Myometrial cell (primary cell): ENCODE measurements around a stretch of chr1.

DNA sequence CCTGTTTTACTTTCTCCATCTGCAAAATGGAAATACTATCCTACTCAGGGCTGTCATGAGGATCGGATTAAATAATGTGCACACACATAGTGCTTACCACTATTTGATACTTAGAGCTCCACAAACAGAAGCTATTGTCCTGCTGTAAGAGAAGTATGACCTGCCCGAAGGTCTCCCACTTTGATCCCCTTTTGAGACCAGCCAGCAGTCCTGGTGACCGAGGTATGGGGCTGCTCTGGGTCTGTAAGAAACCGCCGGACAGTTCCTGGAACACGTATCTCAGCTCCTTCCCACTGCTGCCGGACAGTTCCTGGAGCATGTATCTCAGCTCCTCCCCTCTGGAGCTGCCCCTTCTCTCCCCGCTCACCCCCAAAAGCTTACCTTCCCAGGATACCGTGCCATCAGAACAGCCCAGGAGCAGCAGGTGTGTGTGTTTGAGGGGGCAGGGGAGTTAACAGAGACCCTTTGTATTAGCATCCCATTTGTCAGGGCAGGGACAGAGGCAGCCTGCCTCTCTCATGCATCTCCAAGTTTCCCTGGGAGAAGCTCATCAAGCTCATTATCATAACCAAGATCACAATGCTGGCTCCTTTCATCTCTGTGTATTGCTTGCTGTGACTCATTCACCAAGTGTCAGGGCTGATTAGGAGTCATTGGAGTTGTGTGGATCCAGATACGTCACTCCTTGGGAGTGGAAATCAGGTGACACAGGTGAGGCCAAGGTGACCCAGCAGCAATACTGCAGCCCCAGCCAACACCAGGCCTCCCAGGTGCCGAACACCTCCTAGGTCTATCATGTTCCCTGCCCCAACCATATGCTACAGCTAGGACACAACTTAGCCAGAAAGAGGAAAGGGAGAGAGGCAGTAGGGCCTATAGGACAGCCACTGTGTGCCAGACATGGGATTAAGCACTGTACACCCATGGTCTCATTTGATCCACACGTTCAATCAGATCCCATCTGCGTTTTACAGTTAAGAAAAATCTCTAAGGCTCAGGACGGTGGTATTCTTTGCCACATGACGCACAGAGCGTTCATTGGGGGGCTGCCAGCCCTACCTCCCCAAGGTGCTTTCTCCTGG is 25.3 kb downstream of the OPTC start:
- RAMPAGE, long total RNA, result no peak

- RAMPAGE, long total RNA, result no peak
These were observed 2.1 kb downstream of the ATP2B4 start for GRCh38 chr1:203628628-203629210.

DNA sequence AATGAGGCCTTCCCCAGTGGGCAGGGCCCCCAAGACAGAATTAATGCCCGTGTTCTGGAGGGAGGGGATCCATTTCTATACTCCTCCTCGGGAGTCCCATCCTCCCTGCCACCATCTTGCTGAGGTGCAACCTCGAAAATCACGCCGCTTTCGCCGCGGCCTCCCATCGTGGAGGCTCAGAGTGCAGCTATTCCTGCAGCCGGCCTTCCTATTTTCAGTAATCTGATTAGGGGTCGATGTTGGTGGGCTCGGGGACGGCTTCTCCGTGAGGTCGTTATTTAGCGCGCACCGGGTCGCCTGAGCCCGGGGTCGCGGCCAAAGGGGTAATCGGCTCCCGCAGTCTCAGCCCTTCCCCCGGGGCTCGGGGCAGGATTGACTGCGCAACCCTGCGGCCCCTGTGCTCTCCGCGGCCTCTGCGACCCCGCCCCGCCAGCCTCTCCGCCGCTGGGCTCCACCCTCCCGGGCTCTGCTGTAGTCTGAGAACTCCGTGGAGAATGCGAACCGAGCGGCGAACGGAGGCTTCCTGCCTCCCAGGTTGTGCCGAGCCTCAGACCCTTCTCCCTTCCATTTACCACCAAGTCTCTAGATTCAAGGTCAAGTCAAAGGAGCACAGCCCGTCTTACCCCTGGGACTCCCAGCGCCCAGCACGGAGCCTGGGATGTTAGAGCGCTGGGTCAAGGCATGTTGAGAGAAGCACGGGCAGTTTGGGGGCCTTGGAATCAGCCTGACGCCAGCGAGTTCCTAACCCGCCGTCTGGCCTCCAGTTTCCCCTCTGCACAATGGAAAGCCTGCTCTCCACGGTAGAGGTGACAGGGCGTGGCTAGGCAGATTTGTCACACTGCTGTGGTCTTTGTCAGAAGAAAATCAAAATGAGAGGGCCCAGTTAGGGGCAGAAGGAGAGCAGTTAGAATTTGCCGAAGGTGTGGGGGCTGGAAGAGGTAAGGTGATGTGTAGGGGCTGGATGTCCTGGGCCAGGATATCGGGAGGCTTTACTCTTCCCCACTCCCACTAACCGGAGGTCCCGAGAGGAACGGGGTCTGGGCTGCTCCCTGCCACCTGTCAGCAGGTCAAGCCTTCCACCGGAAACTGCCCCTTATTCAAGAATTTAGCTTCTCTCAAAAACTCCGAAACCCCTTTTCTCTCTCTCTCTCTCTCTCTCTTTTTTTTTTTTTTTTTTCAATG is 3.0 kb downstream of the ATP2B4 start:
- RAMPAGE, long total RNA, result no peak

GRCh38 chr1:203636309-203636912 is 9.8 kb downstream of the ATP2B4 start:
- RAMPAGE, long total RNA, result no peak

DNA sequence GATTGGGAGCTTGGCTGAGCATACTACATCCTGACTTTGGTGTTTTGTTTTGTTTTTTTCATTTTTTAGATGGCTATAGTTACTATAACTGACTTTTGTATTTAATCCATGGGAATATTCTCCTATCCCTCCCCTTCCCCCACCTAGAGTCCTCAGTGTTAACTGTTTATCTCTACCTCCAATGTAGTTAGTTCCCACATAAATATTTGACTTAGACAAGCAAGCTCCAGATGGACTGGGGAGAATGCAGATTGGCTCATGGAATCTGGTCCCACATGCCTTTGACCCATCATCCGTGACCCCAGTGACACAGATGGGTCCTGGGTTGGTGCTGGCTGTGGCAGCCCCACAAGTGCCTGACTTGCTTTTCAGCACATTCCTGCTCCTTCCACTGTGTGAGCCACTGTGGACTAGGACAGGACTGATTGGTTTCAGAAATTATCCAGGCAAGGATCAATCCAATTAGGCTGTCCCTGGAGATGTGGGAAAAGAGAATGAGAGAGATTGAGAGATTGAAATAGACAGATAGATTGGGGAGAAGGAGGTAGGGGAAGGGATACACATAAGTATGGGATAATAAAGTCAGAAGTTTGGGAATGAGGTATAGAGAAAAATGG is 41.8 kb downstream of the ATP2B4 start:
- RAMPAGE, long total RNA, result no peak

DNA sequence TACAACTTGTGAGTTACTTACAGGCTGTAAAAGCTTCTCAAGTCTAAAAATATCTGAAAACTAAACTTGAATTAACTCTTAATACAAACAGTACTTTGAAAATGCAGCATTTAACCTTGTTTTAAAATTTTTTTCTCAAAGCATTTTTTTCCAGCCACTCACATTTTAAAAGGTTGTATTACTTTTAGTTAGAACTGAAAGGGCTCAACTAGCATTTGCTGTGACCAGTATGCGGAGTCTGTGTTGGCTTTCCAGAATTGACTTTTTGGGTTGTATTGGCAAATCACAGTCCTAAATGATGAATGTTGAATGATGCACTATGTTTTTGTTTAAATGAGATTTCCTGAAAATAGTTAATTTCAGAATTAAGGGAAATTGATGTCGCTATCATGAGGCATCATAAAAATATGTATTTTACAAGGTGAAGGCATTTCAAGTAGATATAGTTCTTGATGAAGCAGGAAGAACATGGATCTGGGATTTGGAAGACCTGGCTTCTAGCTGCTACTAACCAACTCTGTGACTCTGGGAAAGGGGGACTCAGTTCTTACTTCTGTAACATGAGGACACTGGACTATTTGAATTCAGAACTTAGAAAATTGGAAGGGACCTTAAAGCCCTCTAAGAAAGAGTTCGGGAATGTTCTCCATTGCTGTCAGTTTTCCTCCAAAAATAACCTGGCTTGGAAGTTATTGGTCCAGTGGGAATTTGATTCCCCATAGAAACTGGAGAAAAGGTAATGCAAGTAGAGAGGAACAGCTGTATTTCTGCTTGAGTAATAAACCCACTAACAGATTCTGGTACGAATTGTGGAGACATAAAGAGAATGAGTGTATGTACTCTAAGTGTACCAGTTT is 1.5 kb downstream of the ZBED6 start:
- RAMPAGE, long total RNA, result no peak

DNA sequence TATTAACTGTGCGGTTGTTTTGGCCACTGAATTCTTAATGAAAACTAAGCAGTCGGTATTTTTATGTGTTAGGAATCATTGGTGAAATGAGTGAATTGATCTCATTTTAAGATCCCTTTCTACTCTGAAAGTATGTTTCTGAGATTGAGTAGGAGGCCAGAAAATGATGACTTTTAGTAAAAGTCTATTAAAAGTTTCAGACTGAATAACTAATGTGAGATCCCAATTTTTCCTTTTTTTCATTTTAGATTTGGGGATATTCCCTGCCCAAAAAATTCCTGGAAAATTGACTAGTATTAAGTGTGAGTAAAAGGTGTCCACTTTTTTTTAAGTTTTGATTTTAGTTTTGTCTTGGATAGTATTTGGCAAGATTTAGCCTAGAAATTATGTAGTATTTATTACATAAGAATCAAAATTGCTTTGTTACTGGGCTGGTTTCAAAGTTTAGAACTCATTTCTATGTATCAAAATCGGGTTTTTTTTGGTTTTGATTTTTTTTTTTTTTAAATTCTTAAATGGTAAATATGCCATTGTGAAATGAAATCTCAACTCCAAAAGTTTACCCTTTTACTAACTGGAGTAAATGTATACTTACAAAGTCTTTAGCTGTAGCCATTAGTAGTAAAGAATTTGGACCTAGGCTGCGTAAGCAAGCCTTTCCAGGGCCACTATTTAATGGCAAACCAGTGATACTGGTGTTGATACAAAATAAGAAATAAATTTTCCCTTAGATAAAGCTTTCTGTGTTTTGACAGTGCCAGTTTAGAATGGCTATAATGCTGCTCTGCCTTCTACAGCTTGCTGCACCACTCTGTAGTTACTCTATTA is 6.1 kb downstream of the ZBED6 start:
- RAMPAGE, long total RNA, result no peak

- RAMPAGE, long total RNA, result no peak
These were observed 22.6 kb downstream of the ETNK2 start for GRCh38 chr1:204128827-204130066.

- RAMPAGE, long total RNA, result no peak
These were observed 14.2 kb upstream of the GOLT1A start for GRCh38 chr1:204227862-204228467.

DNA sequence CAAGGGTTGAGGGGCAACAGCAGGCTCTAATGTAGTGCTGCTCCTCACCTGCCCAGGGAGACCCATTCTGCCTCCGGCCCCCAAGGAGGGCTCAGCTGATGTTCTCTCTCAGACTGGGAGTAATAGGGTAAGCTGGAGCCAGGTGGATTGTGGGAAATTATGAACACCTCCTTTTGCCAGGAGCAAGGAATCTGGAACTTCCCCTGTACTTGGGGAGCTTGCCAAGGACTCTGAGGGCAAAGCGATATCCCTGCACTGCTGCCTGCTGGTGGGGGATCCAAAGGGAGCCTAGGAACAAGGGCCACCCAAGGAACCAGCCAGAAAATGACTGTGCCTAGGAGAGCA is 70.4 kb upstream of the GOLT1A start:
- RAMPAGE, long total RNA, result no peak

DNA sequence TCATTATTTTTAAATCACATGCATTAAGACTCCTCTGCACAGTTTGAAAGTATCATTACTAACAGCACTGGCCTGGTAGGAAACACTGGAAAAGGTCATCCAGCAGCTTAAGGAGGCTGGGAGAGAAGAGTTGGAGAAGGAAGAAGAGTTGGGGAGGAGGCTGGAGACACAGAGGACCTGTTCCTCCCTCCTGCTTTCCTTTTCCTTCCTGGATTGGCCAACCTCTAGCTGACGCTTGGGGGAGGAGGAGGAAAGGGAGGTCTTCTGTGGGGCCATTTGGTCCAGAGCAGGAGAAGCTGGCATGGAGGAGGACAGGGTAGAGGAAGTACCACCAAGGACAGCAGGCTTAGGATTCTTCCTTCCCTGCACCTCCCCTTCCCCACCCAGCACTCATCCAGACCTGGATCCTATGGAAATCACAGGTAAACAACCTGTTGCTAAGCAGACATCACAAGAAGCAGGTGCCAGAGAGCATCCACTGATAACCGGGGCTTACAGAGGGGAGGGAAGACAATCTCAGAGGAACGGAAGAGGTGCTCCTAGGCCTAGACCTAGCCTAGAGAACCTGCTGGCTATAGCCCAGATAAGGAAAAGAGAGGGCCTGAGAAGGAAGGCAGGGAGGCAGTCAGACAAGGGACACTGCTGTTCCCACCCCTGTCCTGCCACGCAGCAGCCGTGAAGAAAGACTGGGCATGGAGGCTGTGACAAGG is 72.1 kb upstream of the GOLT1A start:
- RAMPAGE, long total RNA, result no peak

- RAMPAGE, long total RNA, result no peak
These were observed 27.8 kb downstream of the PLEKHA6 start for GRCh38 chr1:204331857-204332461.

GRCh38 chr1:204332649-204333371 is 26.9 kb downstream of the PLEKHA6 start:
- RAMPAGE, long total RNA, result no peak

GRCh38 chr1:204341219-204341784 is 18.4 kb downstream of the PLEKHA6 start:
- RAMPAGE, long total RNA, result no peak

GRCh38 chr1:204342900-204343099 is 16.9 kb downstream of the PLEKHA6 start:
- RAMPAGE, long total RNA, result no peak

- RAMPAGE, long total RNA, result no peak
These were observed 18.3 kb upstream of the PLEKHA6 start for GRCh38 chr1:204377641-204378857.

DNA sequence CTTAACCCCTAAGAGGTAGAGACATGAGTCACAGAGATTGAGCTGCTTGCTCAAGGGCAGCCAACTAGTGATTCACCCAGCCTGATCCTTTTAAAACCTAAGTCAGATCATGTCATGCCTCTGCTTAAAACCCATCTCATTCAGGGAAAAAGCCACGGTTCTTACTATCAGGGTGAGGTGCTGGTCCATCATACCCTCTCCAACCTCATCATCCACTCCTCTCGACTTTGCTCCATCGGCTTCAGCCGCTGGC is 14.4 kb upstream of the PPP1R15B start:
- RAMPAGE, long total RNA, result no peak

DNA sequence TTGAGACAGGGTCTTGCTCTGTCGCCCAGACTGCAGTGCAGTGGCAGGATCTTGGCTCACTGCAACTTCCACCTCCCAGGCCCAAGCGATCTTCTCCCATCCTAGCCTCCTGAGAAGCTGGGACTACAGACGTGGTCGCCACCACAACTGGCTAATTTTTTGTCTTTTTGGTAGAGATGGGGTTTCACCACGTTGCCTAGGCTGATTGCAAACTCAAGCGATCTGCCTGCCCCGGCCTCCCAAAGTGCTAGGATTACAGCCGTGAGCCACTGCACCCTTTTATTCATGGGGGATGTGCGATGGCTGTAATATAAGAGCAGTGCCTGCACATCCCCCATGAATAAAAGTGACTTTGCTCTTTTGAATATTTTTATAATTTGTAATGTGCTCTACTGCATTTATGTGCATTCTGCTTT is 9.0 kb downstream of the PIK3C2B start:
- RAMPAGE, long total RNA, result no peak

DNA sequence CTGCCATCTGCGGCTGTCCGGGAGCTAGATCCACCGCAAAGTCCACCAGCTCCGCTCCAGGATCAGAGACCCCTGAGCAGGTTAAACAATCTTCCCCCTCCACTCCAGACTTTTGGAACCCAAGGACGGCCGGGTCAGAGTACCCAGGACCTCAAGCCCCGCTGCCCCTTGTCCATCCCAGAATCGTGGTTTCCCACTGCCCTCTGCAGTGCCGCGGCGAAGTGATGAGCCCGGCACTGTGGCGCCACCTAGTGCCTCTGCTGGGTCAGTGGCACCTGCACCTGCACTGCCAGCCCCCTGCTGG is 21.4 kb upstream of the NFASC start:
- RAMPAGE, long total RNA, result no peak

GRCh38 chr1:204874173-204874645 is 45.8 kb downstream of the NFASC start:
- RAMPAGE, long total RNA, result no peak